PC-3 (cell line): ENCODE measurements around the genes TBC1D10A, SEC14L4 and SELENOM.

GRCh38 chr22:30324953-30325623 lies 1.7 kb downstream of the TBC1D10A start:
- RAMPAGE, long total RNA: no peak

DNA sequence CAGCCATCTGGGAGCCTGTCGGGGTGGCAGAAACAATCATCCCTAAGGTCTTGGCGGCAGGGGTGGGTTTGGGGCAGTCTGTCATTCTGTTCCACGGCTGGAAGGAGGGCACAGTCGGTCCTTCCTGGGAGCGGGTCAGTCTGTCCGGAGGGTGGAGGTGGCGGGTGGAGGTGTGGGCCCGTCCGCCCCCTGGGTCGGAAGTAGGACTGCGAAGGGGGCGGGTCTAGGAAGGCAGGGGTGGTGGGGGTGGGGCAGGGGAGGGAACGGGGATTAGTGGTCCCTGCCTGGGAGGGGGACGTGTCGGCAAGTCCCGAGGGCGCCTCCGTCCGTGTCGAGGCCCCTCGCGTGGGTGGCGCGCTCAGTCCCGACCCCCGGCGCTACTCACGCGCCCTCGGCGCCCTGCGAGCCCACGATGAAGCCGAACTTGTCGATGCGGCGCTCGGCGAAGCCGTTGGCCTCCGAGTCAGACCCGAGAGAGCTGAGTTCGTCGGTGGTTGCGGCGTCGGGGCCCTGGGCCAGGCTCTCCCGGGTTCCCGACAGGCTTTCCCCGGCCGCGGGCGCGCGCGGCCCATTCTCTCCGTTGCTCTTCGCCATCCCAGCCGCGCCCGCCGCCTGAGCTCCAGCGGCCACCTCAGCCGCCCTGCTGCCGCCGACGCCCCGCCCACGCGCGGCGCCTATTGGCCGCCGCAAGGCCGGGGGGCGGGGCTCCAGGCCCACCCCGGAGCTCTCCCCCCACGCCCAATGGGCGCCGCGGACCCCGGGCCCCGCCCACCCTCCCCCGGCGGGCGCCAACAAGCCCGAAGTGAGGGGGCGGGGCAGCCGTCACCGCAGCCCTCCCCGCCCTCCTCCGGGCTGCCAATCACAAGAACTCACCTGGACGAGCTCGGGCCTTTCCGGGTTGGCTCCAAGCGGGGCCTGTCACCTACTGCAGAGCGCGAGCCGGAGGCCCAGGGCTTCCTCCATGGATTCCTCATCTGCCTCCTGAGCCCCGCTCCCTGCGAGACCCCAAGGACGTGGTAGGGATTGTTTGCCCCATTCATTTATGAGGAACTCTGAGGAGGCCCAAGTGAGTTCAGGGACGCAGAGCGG lies at the start of gene TBC1D10A:
Gene TBC1D10A (minus strand): TSS at position 654 of the 1,089 bp plus-strand sequence.
- RAMPAGE, long total RNA: start-site peak on the minus strand centred at position 622 of the sequence, 60 bp wide, 27 and 18 reads in 2 replicates

DNA sequence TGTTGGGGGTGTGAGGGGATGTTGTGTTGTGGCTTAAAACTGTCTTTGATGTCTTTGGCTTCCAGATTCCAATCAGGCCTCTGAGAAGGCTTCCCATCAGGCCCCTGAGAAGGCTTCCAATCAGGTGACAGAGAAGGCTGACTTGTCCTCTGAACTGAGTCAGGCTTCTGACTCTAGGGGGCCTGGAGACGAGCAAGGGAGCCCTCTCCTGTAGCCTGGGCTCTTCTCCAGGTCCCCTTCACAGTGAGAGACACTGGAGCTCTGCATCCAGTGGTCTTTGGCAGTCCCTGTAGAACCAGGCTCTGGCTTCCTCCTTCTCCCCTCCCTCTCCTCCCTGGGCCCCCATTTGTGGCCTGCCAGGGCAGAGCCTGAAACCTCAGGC lies 9.4 kb downstream of the MTFP1 start:
- RAMPAGE, long total RNA: no peak

DNA sequence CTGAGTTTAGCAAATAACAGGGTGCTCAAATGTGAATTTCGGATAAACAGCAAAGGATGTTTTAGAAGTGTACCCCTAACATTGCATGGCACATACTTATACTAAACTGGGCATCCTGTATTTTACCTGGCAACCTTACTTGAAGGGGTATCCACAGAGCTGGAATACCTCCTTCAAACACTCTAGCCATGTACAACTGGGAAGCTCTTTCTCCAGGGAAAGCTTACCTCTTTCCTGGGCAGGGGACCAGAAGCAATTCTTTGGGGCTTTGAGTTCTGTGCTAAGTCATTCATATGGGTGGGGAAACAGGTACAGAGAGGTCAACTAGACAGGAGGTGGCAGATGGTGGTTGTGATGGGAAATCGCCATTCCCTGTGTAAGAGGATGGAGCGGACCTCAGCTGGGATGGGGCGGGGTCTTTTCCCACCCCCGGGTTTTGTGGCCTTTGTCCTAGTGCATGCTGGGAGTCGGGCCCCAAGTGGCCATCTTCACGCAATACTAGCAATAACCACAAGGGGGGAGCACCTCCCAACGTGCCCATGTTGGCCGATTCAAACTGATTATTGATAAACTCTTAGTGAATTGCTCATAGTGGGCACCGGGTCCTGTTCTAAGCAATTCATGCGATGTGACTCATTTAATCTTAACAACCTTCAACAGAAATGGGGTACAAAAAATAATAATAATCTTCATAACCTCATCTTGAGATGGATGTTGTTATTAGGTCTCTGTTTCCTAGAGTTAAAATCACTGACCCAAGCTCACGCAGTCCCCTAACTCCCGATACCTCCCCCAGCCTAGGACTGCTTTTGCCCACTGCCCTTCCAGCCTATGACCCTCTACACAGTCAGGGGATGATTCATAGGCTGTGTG lies 19.5 kb downstream of the MTFP1 start:
- RAMPAGE, long total RNA: no peak

- RAMPAGE, long total RNA: no peak
Observed at GRCh38 chr22:30474943-30475621, 3.3 kb upstream of the SEC14L3 start.

- RAMPAGE, long total RNA: no peak
Observed at GRCh38 chr22:30505115-30506000, at the start of gene SEC14L4. TSS of gene SEC14L4 (minus strand) at chr22:30505695.

DNA sequence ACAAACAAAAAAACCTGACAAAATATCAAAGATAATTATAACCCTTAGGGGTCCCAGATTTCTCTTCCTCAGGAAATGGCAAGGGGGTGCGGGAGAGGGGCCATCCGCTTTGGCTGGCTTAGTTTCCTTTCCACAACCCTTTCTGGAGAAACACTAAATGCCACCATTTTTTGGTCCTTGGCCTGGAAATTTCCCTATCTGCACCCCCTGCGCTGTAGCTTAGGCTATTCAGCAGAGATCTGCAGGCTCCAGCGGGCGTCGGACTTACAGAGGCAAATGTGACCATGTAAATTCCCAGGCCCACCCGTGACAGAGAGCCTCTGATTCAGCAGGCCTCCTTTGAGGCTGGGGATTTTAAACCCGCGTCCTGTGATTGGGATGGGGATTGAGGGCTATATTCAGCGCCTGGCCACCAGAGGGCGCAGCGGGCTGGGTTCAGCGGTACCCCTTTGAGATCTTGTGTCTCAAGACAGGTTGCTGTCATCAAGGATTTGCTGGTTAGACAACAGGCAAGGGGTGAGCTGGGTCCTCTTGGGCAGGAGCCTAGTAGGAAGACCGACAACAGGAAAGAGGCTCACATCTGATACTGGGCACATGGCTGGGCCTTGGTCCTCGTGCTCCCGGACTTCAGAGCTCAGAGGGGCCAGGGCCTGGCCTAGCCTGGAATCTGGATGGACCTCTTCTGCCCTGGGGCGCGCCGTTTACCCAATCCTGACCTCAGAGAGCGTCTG lies 1.2 kb upstream of the SLC35E4 start:
- RAMPAGE, long total RNA: no peak

- RAMPAGE, long total RNA: no peak
Observed at GRCh38 chr22:30822190-30822960, 127.7 kb downstream of the OSBP2 start.

- RAMPAGE, long total RNA: no peak
Observed at GRCh38 chr22:30836125-30836692, 132.4 kb downstream of the MORC2 start.

- RAMPAGE, long total RNA: no peak
Observed at GRCh38 chr22:30933883-30934621, 34.5 kb downstream of the MORC2 start.

DNA sequence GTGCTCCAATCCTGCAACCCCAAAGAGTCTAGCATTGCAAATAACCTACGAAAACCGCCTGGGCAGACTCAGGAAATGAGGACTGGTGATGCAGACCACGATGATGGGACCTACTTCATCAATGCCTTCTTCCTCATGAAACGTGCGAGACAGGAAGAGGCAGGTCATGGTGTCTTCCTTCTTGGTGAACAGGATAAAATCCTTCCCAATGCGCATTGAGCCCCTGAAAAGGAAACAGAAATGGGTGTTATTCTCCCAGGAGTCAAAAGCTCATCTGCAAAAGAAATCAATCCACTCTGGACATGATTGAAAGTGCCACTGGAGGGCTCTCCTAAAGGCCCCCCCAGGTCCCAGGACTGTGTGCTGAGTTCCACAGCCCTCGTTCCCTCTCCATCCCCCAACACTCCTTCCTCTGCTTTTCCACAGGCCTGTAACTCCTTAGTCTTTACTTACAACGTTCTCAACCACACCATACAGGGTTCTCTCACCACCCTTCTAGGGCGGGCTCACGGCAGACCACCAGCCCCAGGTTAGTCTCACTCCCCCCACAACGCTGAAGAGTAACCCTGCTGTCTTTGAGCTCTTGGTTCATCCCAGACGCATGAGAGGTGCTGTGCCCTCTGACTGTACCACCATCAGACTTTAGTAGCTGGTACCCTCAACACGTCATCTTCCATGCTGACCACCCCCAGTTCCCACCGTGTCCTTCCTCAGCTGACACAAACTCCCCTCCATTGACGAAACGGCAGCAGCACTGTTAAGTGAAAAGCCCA lies 22.2 kb downstream of the MORC2 start:
- RAMPAGE, long total RNA: no peak

DNA sequence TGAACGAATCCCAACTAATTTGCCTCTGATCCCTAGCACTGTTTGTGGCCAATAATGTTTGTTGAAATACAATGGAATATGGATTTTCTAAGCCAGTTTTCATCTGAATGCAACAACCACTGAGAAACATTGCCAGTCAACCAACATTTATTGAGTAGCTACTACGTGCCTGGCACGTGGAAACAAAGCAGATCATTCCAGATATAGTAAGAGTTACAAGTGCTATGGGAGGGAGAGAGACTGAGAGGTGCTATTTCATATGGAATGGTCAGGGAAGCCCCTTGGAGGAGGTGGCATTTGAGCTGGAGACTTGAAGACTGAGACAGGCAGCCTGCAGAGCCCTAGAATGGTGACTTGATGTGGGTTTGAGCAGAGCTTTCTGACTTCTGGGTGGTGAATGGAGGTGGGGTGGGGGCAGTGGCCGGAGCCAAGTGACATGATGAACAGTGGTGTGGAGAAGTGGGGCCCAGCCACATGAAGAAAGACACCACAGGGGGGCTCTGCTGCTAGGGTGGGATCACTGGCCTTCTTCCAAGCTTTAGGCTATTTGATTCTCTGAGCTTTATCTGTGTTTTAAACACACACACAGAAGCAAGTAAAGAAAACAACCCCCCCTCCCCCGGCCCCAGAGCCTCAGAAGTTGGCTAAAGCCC lies 35.1 kb upstream of the SMTN start:
- RAMPAGE, long total RNA: no peak

DNA sequence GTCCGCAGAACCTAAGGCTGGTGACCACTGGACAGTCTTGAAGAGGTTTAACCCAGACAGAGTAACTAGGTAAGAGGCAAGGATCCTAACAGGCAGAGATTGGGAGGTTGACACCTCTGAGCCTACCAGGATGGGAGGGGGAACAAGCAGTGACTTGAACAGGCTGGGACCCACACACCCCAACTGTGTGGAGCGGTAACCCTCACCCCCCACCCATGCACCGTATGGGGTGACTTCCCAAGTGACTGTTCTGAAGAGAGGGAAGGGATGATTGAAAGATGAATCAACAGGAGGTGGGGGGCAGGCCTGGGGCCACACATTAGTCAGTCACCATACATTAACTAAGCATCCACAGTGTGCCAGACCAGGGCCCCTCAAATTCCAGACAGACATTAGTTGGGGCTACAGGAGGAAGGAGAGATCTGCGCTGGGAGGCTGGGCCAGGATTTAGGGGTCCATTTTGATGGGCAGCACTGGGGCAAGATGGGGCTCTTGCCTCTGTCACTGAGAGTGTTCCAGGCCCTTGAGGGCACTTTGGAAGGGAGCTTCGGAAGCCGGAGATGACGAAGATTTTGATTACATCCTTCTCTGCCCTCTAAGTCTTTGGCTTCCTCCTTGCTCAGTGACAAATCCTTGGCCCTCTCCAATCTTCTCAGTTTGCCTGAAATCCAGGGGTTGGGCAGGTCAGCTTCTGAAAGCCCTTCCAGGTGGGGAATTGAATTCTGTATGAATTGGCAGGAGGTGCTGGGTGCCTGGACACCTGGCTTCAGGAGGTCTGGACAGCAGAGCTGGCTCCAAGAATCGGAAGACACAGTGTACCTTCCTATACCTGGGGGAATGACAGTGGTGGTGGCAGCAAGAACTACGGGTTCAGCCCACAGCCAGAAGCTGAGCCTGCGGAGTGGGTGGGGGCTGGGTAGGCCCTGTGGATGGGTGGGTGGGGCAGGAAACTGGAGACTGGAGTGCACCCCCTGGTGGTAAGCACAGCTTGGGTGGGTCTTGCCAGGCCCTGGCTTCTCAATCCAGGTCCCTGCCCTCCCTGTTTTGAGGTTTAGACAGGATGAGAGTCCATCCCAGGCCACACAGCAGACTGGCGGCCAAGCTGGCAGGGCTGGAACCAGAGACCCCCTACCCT lies 1.1 kb downstream of the SMTN start:
- RAMPAGE, long total RNA: no peak

DNA sequence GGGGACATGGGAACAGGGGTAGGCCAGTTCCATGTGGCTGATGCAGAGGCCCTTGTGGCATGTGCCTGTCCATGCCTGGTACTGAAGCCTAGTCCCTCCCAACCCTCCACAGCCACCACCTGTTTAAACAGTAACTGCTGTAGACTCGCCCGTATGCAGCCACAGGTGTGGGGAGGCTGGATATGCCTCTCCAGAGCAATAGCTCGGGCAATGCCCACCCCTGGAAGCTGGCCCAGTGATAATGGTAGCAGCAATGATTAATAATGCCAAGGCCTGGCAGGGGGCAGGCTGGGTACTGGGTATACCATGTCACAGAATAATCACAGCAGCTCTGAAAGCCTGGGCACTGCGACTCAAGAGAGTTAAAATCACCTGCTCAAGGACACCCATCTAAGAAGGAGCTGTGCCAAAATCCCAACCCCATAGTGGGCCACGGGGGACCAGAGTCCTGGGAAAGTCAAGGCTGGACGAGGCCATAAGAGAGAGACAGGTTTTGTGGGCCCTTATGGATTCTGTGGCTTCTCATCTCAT lies 2.4 kb downstream of the SMTN start:
- RAMPAGE, long total RNA: no peak

DNA sequence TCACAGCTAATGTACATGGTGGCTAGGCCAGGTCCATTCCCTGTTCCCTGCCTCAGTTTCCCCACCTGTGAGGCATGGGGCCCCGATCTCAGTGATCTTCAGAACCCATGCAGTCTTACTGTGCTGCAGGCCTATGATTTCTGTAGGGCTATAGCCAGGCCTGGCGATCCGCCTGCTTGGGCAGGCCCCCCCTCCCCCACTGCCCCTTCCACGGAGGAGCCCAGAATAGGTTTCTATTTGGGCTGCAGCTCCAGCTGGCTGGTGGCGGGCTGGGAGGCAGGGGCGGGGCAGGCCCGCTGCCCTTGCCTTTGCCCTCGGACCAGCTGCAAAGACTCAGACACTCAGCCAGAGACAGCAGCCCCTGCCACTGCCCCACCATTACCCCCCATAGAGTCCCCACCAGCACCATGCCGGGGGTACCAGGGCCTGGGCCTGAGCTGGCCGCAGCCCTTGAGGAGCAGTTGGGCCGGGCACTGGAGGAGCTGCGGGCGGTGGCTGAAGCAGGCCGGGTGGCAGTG lies 12.0 kb downstream of the SMTN start:
- RAMPAGE, long total RNA: no peak

GRCh38 chr22:31105373-31106255 lies 1.8 kb downstream of the SELENOM start:
- RAMPAGE, long total RNA: no peak

DNA sequence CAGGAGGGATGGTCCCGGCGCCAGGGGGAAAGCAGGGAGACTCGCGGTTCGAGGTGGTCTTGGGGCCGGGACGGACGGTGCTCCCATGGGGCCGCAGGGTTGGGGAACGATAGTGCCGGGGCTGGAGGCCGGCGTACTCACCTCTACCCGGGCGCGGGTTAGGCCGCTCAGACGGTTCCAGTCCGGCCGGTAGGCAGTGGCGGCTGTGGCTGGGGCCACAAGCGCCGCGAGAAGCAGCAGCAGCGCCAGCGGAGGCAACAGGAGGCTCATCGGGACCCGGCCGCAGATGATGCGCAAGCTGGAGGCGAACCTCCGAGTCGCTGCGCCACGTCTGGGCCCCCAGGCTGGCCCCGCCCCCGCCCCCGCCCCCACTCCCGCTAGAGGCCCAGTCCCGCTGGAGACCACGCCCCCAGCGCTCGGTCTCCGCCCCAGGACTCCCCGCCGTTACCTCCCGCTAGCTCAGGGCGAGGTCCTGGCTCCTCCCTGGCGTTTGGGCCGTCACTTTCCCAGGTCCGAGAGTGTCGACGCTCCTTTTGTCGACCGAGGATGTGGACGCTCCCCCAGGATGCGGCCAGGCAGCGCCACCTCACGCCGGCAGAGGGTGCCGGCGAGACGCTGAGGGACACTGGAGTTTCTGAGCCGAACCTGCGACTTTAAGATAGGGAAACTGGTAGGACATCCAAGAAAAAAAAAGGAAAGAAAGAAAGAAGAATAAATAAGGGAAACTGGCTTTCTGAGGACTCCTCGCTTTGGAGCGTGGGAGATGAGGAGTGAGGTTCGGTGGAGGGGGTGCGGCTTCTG lies at the start of gene SELENOM:
Gene SELENOM (minus strand): TSS at position 333 of the 801 bp plus-strand sequence.
- RAMPAGE, long total RNA: start-site peak on the minus strand centred at position 312 of the sequence, 70 bp wide, 74 and 21 reads in 2 replicates

DNA sequence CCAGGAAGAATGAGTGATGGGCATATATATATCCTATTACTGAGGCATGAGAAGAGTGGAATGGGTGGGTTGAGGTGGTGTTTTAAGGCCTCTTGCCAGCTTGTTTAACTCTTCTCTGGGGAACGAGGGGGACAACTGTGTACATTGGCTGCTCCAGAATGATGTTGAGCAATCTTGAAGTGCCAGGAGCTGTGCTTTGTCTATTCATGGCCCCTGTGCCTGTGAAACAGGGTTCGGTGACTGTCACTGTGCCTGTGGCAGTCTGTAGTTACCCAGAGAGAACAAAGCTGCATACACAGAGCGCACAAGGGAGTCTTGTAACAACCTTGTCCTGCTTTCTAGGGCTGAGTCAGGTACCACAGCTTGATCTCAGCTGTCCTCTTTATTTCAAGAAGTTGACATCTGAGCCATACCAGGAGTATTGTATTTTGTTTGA lies 11.7 kb downstream of the LIMK2 start:
- RAMPAGE, long total RNA: no peak

DNA sequence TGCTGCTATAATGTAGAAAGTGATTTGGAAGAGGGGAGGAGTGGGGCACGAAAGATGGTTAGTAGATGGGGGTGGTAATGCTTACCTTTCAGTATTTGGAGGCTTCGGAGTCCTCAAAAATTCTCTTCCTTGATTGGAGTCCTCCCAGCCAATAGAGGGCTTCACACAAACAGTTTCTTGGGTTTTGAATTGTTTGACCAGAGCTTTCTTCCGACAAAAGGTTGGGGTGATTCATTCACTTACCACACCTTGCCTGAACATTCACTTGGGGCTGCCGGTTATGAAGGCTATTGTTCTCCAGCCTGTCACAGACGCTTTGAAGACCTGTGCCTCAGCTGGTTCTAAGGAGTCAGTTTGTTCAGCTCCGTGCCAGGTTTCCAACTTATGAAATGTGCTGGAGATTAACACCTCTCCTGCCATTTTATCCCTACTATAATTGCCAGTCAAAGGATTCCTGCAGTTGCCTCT lies 31.2 kb downstream of the LIMK2 start:
- RAMPAGE, long total RNA: no peak

GRCh38 chr22:31253961-31254405 lies 38.3 kb downstream of the PIK3IP1 start:
- RAMPAGE, long total RNA: no peak